Breast epithelium (tissue), 2 donors: ENCODE measurements around the genes CDSN and LTA.

GRCh38 chr6:30875286-30875907 lies 8.9 kb upstream of the DDR1 start:
- PRO-cap, result no peak
- RAMPAGE, long total RNA, 2 experiments, result no peak in any of the 2 experiments

- PRO-cap, result no peak
- RAMPAGE, long total RNA, 2 experiments, result no peak in any of the 2 experiments
These were observed 217 bp upstream of the MUC21 start for GRCh38 chr6:30983374-30983628.

- PRO-cap, result no peak
- RAMPAGE, long total RNA, 2 experiments, result no peak in any of the 2 experiments
These were observed at the start of gene CDSN for GRCh38 chr6:31120359-31120558. TSS of gene CDSN (minus strand) at chr6:31120446.

- PRO-cap, result no peak
- RAMPAGE, long total RNA, 2 experiments, result no peak in any of the 2 experiments
These were observed 3.1 kb downstream of the TCF19 start for GRCh38 chr6:31161348-31161933.

DNA sequence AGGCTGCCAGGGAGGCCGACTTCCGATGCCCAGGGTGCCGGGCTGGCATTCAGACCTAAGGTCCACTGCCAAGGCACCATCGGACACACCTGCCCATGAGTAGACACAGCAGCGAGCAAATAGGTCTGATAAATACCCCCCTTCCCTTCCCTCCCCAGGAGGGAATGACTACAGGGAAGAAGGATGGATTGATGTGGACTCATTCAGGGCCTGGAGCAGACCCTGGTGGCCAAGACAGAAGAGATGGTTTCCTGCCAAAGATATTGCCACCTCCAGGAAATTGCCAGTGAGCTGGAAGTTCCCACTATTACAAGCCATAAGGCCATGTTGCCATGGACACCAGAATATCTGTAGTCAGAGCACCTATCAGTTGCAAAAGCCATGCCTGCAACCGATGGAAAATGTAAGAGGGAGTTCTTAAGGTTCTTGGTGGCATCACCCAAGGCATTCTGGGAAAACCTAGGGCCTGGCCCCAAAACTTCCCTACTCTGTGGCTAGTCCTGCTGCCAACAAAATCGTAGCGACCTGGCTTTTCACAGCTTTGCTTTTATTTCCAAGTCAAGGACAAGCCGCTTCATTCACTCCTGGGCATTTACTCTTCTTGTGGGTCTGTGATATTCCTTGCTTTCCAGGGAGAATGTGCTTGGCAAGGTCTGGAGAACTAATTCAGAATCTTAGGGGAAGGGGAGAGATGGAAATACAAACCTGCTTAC lies 4.4 kb downstream of the TCF19 start:
- PRO-cap, result no peak
- RAMPAGE, long total RNA, 2 experiments, result no peak in any of the 2 experiments

- PRO-cap, result no peak
- RAMPAGE, long total RNA, 2 experiments, result no peak in any of the 2 experiments
These were observed 1.9 kb upstream of the POU5F1 start for GRCh38 chr6:31172048-31173065.

- PRO-cap, result no peak
- RAMPAGE, long total RNA, 2 experiments, result no peak in any of the 2 experiments
These were observed 13.5 kb upstream of the POU5F1 start for GRCh38 chr6:31183819-31184455.

GRCh38 chr6:31264515-31265215 lies 7.2 kb downstream of the HLA-C start:
- PRO-cap, result no peak
- RAMPAGE, long total RNA, 2 experiments, result no peak in any of the 2 experiments

GRCh38 chr6:31350177-31350990 lies 6.6 kb downstream of the HLA-B start:
- PRO-cap, result no peak
- RAMPAGE, long total RNA, 2 experiments, result no peak in any of the 2 experiments

DNA sequence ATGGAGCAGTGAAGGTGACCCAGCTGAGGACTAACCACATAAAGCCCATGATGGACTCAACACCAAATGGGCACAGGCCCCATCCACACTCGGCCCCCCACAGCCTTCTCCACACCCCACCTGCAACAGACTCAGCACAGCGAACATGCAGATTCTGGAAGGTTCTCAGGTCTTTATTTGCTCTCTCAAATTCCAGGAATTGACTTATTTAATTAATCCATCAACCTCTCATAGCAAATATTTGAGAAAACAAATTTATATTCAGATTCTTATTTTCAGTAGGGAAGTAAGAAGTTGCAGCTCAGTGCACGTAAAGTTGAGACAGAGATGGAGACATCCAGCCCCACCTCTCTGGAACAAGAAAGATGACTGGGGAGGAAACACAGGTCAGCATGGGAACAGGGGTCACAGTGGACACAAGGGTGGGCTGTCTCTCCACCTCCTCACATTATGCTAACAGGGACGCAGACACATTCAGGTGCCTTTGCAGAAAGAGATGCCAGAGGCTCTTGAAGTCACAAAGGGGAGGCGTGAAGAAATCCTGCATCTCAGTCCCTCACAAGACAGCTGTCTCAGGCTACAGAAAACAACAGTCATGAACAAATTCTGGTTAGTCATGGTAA lies 3.1 kb downstream of the HLA-B start:
- PRO-cap, result no peak
- RAMPAGE, long total RNA, 2 experiments, result no peak in any of the 2 experiments

DNA sequence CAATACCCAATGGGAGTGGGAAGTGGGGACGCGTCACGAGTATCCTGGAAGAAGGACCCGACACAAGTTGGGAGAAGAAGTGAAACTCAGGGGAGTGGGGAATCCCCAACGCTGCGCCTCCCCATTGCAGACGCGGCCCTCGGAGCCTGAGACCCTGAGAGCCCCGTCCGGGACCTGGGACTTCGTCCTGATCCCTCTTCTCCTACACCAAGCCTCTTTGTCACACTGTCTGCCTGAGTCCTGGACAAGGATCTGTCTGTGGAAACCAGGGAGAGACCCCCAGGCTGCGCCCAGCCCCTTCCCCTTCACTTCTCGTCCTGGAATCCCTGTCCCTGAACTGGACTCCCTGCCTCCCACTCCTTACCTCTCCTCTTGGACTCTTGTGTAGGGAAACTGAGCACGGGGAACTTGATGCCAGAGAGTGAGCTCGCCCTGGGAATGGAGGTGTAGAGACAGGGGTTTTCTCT lies 304 bp upstream of the HLA-B start:
- PRO-cap, result bidirectional peak, plus-strand start at position 70 of the sequence, minus-strand start outside the sequence
- RAMPAGE, long total RNA, 2 experiments, result no peak in any of the 2 experiments

DNA sequence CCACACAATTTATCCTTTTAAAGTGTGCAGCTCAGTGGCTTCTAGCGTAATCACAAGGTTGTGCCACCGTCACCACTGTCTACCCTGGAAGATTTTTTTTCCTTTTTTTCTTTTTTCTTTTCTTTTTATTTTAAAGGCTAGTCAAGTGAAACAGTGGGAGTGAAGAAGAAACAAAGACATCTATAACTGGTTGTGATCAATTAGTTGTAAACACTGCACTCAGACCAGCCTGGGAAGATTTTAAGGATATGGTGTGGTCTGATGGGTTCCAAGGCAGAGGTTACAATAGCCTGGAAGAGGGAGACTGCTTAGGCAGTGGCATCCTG lies 1.4 kb upstream of the MICA start:
- PRO-cap, result no peak
- RAMPAGE, long total RNA, 2 experiments, result no peak in any of the 2 experiments

- PRO-cap, result no peak
- RAMPAGE, long total RNA, 2 experiments, result no peak in any of the 2 experiments
These were observed 2.9 kb downstream of the MCCD1 start for GRCh38 chr6:31531682-31532076.

GRCh38 chr6:31545752-31546489 lies 487 bp downstream of the ATP6V1G2 start:
- PRO-cap, result no peak
- RAMPAGE, long total RNA, 2 experiments, result no peak in any of the 2 experiments

DNA sequence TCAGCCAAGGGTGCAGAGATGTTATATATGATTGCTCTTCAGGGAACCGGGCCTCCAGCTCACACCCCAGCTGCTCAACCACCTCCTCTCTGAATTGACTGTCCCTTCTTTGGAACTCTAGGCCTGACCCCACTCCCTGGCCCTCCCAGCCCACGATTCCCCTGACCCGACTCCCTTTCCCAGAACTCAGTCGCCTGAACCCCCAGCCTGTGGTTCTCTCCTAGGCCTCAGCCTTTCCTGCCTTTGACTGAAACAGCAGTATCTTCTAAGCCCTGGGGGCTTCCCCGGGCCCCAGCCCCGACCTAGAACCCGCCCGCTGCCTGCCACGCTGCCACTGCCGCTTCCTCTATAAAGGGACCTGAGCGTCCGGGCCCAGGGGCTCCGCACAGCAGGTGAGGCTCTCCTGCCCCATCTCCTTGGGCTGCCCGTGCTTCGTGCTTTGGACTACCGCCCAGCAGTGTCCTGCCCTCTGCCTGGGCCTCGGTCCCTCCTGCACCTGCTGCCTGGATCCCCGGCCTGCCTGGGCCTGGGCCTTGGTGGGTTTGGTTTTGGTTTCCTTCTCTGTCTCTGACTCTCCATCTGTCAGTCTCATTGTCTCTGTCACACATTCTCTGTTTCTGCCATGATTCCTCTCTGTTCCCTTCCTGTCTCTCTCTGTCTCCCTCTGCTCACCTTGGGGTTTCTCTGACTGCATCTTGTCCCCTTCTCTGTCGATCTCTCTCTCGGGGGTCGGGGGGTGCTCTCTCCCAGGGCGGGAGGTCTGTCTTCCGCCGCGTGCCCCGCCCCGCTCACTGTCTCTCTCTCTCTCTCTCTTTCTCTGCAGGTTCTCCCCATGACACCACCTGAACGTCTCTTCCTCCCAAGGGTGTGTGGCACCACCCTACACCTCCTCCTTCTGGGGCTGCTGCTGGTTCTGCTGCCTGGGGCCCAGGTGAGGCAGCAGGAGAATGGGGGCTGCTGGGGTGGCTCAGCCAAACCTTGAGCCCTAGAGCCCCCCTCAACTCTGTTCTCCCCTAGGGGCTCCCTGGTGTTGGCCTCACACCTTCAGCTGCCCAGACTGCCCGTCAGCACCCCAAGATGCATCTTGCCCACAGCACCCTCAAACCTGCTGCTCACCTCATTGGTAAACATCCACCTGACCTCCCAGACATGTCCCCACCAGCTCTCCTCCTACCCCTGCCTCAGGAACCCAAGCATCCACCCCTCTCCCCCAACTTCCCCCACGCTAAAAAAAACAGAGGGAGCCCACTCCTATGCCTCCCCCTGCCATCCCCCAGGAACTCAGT lies at the start of gene LTA:
TSS of gene LTA (plus strand) at position 379 of the 1,286 bp plus-strand sequence.
- PRO-cap, result no peak
- RAMPAGE, long total RNA, 2 experiments, result no peak in any of the 2 experiments

- PRO-cap, result no peak
- RAMPAGE, long total RNA, 2 experiments, result start-site peak on the plus strand in 1 of 2 experiments, at chr6:31586979-31587016 at its widest, 19 reads per replicate
These were observed 649 bp downstream of the LST1 start for GRCh38 chr6:31586409-31587442.

GRCh38 chr6:31626245-31627091 lies 6.0 kb downstream of the PRRC2A start:
- PRO-cap, result no peak
- RAMPAGE, long total RNA, 2 experiments, result no peak in any of the 2 experiments

DNA sequence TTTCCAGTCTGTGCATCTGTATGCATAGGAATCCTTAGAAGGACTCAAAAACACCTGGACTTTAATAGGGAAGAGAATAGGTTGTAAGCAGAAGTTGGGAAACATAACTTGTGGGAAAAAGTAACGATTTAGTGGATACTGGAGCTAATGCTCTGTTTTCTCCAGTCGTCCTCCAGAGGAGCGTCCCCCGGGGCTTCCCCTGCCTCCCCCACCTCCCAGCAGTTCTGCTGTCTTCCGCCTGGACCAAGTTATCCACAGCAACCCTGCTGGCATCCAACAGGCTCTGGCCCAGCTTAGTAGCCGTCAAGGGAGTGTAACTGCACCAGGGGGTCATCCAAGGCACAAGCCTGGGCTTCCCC lies 12.7 kb downstream of the PRRC2A start:
- PRO-cap, result no peak
- RAMPAGE, long total RNA, 2 experiments, result no peak in any of the 2 experiments

- PRO-cap, result no peak
- RAMPAGE, long total RNA, 2 experiments, result no peak in any of the 2 experiments
These were observed 12.9 kb downstream of the BAG6 start for GRCh38 chr6:31639408-31640117.

DNA sequence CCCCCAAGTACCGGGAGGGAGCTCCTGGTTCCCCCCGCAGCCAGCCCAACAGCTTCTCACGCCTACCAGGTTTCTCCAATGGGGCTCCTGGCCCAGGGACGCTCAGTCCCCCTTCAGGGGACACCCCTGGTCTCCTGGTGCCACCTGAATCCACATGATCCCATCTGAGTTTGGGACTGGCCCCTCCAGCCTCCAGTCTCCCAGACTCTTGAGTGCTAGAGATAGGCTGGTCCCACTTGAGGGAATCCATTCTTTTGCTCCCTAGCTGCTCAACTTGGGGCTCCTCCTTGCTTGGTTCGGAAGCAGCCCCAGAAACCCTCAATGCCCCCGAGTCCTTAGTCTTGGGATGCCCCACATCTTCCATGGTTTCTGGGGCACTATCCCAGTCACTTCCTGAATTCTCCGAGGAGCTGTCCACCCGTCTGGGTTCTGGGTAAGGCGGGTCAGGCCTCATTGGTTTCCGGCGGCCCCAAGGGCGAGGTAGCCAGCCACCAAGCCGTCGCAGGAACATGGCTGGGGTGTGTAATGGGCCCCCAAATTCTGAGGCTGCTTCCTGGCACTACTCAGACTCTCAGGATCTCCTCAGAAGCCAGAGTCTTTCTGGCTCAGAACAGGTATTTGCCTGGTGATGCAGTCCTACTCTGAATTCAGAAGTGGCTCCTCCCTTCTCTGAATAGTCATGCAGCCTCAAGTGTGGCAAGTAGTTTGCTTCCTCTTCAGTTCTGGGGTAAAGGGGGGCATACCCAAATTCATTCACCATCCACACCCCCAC lies 955 bp downstream of the C6orf47 start:
- PRO-cap, result no peak
- RAMPAGE, long total RNA, 2 experiments, result no peak in any of the 2 experiments